HCT116 (cell line): ENCODE measurements around a stretch of chr22.

GRCh38 chr22:39946483-39946704 is 13.8 kb upstream of the TMA7B start:
- RRBS, result no CpG with 5 or more reads among the region's 2 CpGs

GRCh38 chr22:40014494-40015107 is 19.8 kb downstream of the FAM83F start:
- RRBS, result no CpG with 5 or more reads among the region's 3 CpGs

- RRBS, result no CpG with 5 or more reads among the region's 1 CpG
Measured at GRCh38 chr22:40055471-40056091, 60.8 kb downstream of the FAM83F start.

- RRBS, result no CpG with 5 or more reads among the region's 4 CpGs
Measured at GRCh38 chr22:40180037-40180695, 2.4 kb downstream of the TNRC6B start.

DNA sequence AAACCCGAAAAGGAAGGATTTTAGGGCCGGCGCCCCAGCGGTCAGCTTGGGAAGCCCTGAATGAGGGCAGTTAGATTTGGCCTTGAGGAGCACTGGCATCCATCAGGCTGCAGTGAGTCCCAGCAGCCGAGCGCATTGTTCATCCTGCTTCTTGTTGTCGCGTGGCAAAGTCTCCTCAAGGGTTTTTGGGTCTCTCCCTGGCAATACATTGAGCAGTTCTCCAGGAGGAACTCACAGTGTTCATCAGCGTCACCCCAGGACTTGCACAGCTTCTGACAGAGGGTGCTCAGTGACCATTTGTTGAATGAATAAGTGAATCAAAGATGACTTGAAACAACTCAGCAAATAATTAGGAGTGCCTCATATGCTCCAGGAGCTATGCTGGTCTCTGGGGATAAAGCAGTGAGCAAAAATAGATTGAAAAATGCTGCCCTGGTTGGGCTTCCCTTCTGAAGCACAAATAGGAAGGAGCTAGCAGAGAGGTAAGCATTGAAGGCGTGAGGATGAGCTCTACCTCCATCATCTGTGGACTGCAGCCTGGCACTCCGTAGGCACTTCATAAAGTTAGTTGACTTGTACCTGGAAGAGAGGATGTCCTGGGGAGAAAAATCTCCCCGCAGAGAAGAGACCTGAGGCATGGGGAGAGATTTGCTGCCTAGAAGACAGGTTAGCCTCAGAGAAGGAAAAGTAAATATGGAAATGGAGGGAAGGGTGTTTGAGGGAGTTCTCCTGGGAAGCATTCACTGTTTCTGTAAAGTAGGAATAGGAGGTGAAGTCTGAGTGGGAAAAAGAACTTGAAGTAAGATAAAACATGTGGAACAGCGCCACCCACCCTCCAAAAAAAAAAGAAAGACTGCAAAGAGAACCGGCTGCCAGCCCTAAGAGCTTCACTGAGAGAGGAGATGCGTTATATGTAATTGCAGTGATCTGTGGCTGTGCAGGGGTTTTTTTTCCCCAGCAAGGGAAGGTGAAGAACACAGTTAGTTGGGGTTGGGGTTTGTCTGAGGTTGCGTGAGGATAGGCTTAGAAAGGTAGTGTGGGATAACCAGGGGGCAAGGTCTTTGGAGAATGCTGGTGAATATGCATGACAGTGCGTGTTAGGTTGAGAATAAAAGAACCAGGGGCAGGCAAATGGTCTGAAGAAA is 15.7 kb downstream of the TNRC6B start:
- RRBS, result no CpG with 5 or more reads among the region's 17 CpGs

DNA sequence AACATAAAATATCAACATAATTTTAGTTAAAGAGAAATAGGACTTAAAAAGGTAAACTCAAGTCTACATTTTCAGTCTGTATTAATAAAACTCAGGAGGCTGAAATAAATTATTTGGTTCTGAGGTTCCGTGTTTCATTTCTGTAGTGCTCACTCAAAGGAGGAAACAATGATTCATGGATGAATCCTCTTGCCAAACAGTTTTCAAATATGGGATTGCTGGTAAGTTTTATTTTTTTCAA is 69.4 kb upstream of the ADSL start:
- RRBS, result no CpG with 5 or more reads among the region's 1 CpG

GRCh38 chr22:40387484-40388486 is 17.4 kb downstream of the SGSM3 start:
- RRBS, result no CpG with 5 or more reads among the region's 10 CpGs

DNA sequence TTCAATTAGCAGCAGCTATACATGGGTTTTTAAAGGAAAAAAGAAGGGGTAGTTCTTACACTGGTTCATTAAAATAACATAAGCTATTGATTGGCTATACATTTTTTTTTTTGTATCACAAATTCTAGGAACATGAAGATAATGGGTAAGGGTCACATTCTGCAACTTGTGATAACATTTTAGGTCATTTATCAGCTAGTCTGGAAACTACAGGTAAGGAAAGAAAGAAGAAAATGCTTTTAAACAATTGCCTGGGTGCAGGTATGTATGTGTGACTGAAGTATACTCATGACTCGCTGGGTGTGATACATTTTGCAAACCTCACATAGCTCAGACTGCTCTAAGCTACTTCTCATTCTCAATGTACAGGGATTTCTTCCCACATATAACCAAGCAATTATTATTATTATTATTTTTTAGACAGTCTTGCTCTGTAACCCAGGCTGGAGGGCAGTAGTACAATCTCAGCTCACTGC is 67.5 kb downstream of the MCHR1 start:
- RRBS, result no CpG with 5 or more reads among the region's 1 CpG

- RRBS, result no CpG with 5 or more reads among the region's 6 CpGs
Measured at GRCh38 chr22:40769770-40770271, 49.3 kb downstream of the SLC25A17 start.

DNA sequence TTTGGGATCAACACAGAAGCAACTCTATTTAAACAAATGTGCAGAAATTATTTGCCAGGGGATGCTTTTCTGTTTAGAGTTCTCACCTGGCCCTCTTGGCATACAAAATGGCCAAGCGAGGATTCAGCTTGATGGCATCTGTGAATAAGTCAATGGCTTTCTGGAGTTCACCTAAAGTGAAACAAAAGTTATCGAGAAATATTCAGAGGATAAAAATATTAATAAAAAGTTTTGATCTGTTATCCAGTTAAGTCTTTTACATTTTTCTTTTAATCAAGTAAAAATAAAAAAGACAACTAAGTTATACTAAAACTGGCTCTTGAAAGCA is 16.5 kb upstream of the SLC25A17 start:
- RRBS, result no CpG with 5 or more reads among the region's 2 CpGs

- RRBS, result no CpG with 5 or more reads among the region's 11 CpGs
Measured at GRCh38 chr22:41106901-41107305, 14.5 kb downstream of the EP300 start.

DNA sequence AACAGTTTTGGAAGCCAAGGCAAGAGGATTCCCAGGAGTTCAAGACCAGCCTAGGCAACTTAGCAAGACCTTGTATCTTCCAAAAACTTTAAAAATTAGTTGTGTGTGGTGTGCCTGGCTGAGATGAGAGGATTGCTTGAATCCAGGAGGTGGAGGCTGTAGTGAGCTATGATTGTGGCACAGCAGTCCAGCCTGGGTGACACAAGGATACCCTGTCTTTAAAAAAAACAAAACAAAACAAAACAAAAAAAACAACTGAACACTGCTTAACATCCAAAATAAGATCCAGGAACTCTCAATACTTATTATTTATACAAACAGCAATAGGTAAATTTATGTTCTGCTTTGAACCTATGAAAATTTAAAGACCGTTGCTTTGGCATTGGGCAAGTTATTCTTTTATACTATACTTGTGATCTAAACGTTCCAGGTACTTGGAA is 37.9 kb downstream of the EP300 start:
- RRBS, result no CpG with 5 or more reads among the region's 2 CpGs

- RRBS, result no CpG with 5 or more reads among the region's 17 CpGs
Measured at GRCh38 chr22:41229946-41230514, 10.7 kb downstream of the CHADL start.

- RRBS, result no CpG with 5 or more reads among the region's 18 CpGs
Measured at GRCh38 chr22:41256676-41257446, 16.1 kb upstream of the CHADL start.

DNA sequence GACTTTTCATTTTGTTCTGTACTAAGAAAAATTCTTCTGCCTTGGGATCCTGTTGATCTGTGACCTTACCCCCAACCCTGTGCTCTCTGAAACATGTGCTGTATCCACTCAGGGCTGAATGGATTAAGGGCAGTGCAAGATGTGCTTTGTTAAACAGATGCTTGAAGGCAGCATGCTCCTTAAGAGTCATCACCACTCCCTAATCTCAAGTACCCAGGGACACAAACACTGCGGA is 6.1 kb upstream of the ZC3H7B start:
- RRBS, result no CpG with 5 or more reads among the region's 1 CpG

- RRBS, result no CpG with 5 or more reads among the region's 31 CpGs
Measured at GRCh38 chr22:41524501-41525713, 19.4 kb downstream of the POLR3H start.

GRCh38 chr22:41574629-41575615 is 14.1 kb downstream of the CSDC2 start:
- RRBS, result no CpG with 5 or more reads among the region's 39 CpGs

- RRBS, result no CpG with 5 or more reads among the region's 8 CpGs
Measured at GRCh38 chr22:41888097-41888976, 26.5 kb downstream of the SHISA8 start.

- RRBS, result 97% methylated on average over 5 of the region's 16 CpGs
Measured at GRCh38 chr22:41905538-41906204, 9.2 kb downstream of the SHISA8 start.

DNA sequence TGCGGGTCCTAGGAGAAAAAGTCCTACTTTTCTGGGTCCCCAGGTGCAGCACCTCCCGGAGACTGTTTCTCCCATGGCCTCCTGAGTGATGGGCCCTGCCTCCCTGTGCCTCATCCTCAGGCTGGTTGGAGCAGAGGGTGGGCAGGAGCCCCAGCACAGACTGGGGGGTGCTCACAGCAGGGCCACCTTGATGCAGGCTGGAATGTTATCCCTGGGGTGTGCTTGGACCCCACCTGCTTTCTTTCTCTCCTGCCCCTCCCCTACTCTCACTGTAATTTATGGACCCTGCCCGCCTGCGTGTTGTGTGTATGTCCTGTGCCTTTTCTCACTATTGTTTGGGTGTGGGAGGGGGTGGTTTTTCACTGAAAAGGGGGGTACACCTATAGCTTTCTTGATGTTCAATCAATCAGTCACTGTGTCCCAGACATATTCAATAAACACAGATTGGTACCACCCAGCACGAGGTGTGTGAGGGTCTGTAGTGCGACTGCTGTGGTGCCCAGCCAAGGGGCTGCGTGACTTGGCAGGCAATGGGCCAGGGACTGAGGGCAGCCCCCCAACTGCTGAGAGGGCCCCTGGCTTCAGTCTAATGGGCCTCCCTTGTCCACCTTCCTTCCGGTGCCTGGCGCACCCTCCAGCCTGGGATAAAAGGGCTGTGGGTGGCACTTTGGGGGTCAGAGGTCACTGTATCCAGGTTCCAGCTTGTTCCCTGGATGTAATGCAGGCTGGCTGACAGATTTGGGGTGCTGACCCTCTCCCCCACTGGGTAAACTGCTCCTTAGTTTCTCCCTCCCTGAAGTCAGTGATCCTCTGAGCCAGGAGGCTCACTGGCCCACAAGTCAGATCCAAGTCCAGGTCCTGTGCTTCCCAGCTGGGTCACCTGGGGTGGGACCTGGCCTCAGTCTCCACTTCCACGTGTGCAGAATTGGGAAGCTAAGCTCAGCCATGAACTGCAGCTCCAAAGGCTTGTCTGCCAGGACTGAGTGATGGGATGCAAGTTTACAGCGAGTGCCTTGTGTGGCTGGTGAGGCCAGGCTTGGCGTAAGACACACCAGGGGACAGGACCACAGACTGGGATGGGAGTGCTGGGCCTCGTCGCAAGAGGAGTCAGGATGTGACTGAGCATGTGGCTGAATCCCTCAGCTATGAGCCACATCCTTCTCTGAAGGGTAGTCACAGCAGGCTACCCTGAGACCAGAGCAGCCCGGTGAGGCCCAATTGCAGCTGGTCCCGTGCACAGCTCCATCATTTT is 7.6 kb downstream of the SHISA8 start:
- RRBS, result no CpG with 5 or more reads among the region's 16 CpGs